ENCODE data around the genes NAA11 and FGF5.

DNA sequence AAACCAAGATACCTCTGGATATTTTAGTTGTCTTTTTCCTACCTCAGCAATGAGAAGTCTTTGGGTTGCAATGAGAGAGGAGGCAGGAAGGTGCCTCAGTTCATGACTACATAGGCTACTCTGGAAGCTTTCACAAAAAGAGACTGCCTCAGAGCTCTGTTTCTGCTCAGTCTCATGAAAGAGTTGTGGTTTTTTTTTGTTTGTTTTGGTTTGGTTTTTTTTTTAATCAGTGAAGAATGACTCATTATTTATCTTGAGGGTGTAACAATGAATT lies 67.6 kb upstream of the CXCL13 start:
CAGE:
- cytosol, long polyA plus RNA, result no peak
- long polyA plus RNA, result no peak
- nucleus, long polyA plus RNA, result no peak

DNA sequence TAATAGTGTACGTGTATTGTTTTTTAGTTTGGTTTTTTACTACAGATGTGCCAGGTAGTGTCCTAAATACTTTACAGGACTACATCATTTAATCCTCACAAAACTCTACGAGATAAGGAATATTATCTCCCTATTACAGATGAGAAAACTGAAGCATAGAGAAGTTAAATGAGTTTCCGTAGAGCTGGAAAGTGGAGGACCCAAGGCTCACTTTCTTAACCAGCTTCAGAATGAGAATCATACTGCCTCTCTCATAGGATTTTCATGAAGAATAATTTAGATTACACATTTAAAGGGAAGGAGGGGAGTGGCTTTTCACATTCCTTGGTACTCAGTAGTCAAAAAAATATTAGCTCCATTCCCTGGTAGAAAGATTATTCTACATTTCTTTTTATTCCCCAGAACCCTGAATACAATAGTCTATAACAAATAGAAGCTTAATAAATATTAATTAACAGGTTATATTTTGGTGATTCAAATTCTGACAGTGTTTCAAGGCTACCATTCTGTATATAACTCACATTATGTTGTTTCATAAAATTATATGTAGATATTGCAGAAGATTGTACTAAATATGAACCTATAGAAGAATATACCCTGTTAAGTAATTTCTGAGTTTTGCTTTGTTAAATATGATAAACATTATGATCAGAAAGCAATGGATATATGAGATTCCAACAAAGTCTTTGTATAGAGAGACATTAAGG lies 10.0 kb downstream of the CNOT6L start:
- RRBS, result no CpG with 5 or more reads among the region's 3 CpGs
CAGE:
- cytosol, long polyA plus RNA, result no peak
- long polyA plus RNA, result no peak
- nucleus, long polyA plus RNA, result no peak

GRCh38 chr4:77819546-77820331 lies 571 bp upstream of the CNOT6L start:
- RRBS, result 1% methylated on average over 53 of the region's 100 CpGs
CAGE:
- cytosol, long polyA plus RNA, result no peak
- long polyA plus RNA, result start-site peak on the minus strand at chr4:77820181-77820312, 27 and 16 reads in 2 replicates
- nucleus, long polyA plus RNA, result start-site peak on the minus strand at chr4:77820159-77820304, 19 and 26 reads in 2 replicates

DNA sequence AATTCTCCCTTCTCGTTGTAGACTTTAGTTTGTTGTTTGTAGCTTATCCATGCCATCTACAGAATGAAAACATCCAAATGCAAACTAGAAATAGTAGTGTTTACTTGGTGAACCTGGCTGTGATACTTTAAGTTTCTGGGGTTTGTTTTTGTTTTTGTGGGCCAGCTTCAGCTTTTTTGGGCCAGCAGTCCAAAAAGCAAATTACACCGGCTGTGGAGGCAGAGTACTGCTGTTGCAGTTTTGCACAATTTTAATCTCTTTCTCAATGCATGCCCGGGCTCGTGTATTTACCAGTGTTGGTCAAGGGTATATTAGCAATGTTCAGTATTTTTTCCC lies 1.6 kb upstream of the CNOT6L start:
- RRBS, result 10% methylated on average over 1 of the region's 4 CpGs
CAGE:
- cytosol, long polyA plus RNA, result no peak
- long polyA plus RNA, result no peak
- nucleus, long polyA plus RNA, result no peak

GRCh38 chr4:77853124-77853574 lies 9.5 kb upstream of the MRPL1 start:
- RRBS, result no CpG with 5 or more reads among the region's 7 CpGs
CAGE:
- cytosol, long polyA plus RNA, result no peak
- long polyA plus RNA, result no peak
- nucleus, long polyA plus RNA, result no peak

GRCh38 chr4:78142464-78143129 lies 85.5 kb downstream of the FRAS1 start:
- RRBS, result no CpG with 5 or more reads among the region's 3 CpGs
CAGE:
- cytosol, long polyA plus RNA, result no peak
- long polyA plus RNA, result no peak
- nucleus, long polyA plus RNA, result no peak

DNA sequence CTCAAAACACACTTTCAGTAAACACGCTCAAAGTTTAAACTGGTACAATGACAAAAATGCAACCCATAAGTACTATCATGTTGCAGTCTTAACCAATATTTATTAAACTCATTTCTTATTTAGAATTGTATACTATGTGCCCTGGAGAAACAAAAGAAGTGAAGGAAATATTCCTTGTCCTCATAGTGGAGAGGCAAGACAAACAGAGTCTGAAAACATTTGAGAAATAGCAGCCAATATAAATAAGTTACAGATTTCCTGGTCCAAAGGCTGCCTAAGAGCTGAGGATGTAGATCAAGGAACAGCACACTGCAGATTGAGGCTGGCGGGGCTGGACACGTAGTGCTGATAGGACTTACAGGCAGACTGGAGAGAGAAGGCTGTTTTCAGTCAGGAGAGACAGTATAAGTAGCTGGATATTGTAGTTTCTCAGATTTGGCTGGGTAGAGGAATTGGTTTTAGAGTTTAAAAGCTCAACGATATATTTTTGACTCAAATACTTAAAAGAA lies 39.0 kb upstream of the ANXA3 start:
- RRBS, result no CpG with 5 or more reads among the region's 4 CpGs
CAGE:
- cytosol, long polyA plus RNA, result no peak
- long polyA plus RNA, result no peak
- nucleus, long polyA plus RNA, result no peak

- RRBS, result no CpG with 5 or more reads among the region's 18 CpGs
CAGE:
- cytosol, long polyA plus RNA, result no peak
- long polyA plus RNA, result no peak
- nucleus, long polyA plus RNA, result no peak
Measured at GRCh38 chr4:78540467-78541244, 10.9 kb upstream of the ANXA3 start.

DNA sequence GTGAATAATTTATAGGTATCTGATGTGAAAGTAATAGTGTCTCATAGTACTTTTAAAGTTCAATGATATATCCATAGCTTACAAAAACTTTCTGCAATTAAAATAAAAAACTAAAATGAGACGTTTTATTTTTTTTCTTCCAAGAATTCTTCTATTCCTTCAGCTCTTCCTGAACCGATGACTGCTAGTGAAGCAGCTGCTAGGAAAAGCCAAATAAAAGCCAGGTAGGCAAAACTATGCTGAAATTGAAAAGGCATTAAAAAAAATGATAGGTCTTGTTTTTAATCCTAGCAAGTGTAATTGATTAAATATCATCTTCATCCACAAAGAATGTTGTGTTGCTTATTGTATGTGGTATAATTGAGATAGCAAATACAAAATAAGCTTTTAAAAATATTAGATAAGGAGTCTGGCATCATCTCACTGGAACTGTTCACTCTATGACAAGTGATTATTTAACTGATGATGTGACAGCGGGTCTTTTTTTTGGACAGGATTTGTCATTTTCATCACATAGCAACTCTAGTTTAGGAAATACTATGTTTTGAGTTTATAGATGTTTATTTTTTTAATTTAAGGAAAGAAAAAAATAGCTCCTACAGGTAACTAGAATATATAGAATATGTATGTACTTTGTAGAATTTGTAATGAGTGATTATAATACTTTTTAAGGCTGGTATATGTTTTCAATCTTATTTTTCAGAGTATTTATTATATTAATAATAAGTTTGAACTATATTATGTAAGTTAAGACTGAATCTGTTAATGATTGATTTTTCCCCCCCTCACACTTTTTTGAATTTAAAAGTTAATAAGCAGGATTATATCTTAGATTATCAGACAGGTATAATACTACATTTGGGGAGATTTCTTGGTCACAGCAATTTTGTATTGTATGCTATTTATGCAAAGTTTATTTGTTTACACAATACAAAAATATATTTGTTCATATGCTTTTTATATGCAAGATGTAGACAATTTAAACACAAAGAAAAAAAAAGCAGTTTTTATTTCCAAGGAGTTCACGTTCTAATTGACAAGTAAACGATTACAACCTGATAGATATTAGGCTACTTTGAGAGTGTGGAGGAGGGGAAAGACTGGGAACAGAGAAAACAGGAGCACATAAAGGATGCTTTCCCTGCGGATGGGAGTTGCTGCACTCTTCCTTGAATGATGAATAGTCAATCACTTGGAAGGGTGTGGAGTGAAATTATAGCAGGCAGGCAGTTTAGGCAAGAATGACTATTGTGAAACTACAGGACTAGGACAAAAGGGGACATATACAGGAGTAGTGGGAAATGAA lies 77.5 kb downstream of the PAQR3 start:
- RRBS, result no CpG with 5 or more reads among the region's 6 CpGs
CAGE:
- cytosol, long polyA plus RNA, result no peak
- long polyA plus RNA, result no peak
- nucleus, long polyA plus RNA, result no peak

DNA sequence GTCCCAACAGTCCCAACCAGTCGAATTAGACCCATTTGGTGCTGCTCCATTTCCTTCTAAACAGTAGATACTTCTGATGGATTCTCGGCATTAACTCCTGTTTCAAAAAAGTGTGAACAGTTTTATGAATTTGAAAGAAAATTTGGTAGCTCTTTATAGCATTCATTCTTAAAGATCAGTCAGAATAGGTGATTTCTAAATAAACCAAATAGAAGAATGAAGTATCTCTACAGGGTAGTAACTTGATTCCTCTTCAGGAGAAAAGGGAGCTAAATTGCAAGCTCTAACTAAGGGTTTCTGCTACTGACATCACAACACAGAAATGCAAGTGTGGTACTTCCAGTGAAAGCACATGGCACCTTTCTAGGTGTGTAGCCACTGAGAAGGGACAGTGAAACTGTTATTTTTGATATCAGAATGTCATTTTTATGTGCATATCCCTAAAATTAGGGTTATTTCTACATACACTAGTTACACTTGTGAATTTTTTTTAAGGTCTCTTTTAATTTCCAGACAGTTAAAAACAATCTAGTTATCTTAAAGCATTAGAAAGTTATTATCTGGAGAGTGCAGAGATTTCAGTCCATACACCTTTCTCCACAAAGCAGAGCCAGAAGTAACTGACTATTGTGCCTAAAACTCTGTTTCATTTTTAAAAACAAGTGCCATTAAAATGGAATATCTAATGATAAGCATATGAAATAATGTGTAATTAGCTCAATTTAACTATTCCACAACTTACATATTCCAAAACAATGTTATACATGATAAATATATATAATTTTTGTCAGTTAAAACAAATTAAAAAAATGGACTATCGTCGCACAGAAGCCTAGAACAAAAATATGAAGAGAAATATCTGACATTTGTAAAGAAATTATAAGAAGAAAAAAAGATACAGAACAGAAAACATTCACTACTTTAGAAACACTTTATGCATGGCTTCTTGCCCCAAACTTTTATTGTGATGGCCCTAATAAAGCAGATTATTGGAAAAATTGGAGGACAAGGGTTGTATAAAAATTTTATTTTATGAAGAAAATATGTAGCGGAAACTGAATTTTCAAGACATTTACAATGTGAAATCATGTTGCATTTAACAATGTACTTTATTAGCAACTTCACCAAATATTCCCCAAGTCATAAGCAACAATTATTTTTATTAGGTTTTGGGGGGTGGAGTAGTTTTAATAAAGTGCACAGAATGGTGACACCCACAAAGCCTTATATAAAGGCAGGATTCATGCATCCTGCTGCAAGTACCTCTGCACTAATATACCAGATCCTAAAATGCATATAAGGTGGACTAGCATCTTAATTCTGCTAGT lies 26.8 kb downstream of the PAQR3 start:
- RRBS, result no CpG with 5 or more reads among the region's 5 CpGs
CAGE:
- cytosol, long polyA plus RNA, result no peak
- long polyA plus RNA, result no peak
- nucleus, long polyA plus RNA, result no peak

- RRBS, result no CpG with 5 or more reads among the region's 3 CpGs
CAGE:
- cytosol, long polyA plus RNA, result no peak
- long polyA plus RNA, result no peak
- nucleus, long polyA plus RNA, result no peak
Measured at GRCh38 chr4:78935543-78935888, 3.7 kb downstream of the PAQR3 start.

DNA sequence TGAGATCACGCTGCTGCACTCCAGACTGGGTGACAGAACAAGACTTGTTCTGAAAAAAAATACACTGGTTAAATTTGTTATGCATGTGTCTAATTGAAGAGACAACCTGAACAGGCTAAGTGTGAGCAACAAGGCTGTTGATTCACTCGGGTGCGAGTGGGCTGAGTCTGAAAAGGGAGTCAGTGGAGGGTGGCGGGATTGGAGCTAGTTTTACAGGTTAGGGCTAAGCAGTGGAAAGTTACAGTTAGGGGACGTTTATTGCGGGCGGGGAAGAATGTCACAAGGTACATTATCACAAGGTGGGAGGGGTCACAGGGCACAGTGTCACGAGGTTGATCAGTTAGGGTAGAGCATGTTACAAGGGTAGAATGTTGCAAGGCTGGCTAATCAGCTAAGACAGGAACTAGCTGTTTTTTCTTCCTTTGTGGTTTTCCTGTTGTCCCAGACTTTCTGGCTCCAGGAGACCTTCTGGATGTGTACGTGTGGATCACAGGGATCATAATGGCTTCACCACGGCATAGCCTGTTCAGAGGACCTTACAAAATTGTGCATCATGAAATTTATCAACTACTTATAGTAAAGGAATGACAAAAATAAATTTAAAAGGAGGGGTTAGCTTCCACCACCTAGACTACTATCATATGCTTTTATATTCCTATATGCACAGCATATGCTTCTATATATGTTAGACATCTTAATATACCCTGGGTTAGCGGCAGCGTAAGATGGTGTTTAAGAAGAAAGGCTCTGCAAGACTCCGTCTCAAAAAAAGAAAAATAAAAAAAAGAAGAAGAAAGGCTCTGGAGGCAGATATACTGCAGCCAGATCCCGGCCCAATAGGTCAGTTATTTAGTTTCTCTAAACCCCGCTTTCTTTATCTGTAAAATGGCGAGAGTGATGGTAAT lies 115.6 kb downstream of the NAA11 start:
- RRBS, result no CpG with 5 or more reads among the region's 16 CpGs
CAGE:
- cytosol, long polyA plus RNA, result no peak
- long polyA plus RNA, result no peak
- nucleus, long polyA plus RNA, result no peak

GRCh38 chr4:79325725-79326505 lies at the start of gene NAA11:
NAA11 (minus strand) TSS chr4:79326061.
- RRBS, result 75% methylated on average over 4 of the region's 26 CpGs
CAGE:
- cytosol, long polyA plus RNA, result no peak
- long polyA plus RNA, result no peak
- nucleus, long polyA plus RNA, result no peak

DNA sequence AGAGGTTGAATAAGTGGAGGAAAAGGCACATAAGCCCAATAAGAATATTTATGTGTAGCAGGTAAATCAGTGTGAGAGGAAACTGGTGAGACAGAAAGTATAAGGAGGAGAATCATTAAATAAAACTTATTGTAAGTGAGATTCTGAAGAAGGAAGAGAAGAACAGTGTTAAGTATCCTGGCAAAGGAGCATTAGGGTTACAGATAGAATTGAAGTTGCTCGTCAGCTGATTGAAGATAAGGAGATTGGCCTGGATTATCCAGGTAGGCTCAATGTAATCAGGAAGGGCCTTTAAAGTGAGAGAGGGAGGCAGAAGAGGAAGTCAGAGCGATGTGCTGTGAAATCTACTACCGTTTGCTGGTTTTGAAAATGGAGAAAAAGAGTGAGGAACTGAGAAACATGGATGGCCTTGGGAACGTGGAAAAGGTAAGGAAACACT lies 245.8 kb downstream of the ANTXR2 start:
- RRBS, result no CpG with 5 or more reads among the region's 4 CpGs
CAGE:
- cytosol, long polyA plus RNA, result no peak
- long polyA plus RNA, result no peak
- nucleus, long polyA plus RNA, result no peak

DNA sequence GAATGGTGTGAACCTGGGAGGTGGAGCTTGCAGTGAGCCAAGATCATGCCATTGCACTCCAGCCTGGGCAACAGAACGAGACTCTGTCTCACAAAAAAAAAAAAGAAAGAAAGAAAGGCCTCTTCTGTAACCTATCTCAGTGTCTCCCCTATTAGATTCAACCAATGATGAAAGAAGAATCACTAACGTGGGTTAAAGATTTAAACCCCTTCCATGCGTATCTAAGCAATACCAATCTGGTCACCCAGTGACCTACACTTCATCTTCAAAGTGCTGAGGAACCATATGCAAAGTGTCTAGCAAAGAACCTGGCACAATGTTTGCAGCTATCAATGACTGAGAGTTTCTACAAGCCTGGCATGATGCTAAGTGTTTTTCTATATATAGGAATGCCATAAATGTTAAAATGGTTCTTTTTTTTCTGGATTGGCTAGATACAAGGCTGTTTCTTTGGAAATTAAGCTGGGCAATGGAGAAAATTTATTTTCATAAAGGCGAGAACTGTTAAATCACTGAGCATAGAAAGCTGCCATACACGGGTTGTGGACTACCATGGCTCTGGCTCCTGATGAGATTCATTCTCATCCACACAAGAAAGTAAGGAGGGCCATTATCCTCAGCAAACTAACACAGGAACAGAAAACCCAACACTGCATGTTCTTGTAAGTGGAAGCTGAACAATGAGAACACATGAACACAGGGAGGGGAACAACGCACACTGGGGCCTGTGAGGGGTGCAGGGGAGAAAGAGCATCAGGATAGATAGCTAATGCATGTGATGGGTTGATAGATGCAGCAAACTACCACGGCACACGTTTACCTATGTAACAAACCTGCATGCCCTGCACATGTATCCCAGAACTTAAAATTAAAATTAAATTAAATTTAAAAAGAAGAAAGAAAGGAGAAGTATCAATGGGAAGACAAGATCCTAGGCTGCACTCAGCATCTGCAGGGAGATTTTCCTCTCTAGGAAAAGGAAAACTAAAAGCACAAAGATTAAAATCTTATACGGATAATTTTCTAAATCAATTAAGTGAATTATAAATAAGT lies 5.6 kb downstream of the ANTXR2 start:
- RRBS, result no CpG with 5 or more reads among the region's 9 CpGs
CAGE:
- cytosol, long polyA plus RNA, result no peak
- long polyA plus RNA, result no peak
- nucleus, long polyA plus RNA, result no peak

DNA sequence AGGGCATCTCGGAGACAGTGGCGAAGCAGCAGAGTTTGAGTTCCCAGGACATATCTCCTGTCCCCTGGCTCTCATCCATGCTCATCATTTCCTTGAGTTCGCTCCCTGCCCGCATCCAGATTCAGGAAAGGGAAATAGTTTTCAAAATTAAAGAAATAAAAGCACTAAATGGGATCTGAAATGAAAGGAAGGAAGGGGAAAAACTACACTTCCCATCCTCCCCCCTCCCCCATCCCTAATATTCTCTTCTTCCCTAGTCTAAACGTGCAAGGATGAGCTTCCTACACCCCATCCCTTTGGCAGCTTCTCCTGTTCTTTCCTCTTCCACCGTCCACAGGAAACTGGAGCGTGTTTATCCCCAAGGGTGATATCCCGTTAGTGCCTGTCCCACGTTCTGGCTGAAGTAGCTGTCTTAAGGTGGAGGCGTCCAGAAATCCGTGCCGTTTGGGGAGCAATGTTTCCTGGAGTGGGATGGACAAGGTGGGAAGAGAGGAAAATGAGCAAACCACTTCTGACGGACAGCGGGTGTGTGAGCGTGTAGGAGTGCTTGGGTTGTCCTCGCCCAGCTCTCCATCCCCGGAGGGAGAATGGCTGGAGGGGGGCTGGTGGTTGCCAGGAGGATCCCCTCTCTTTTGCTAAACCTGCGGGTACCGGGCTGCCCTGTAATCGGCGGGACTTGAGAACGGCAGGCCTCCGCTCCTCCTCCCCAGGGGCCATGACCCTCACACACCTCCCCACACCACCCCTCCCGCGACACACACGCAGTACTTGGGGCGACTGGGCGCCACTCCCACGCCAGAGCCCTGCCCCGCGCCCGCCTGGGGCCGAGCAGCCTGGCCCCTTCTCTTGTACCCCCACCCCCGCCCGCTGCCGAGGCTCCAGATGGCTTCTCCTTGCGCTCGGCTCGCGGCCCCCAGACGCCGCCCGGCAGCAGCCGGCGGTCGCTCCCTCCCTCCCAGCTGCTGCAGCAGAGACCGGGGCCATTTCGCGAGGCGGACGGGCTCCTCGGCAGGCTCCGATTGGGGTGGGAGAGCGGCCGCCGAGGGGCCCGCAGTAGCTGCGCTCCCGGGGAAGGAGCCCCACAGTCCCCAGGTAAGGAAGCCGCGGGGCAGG lies 14.0 kb upstream of the PRDM8 start:
- RRBS, result 49% methylated on average over 16 of the region's 61 CpGs
CAGE:
- cytosol, long polyA plus RNA, result start-site peak on the plus strand centred at position 906 of the sequence, 328 bp wide, 7 and 14 reads in 2 replicates
- long polyA plus RNA, result no peak
- nucleus, long polyA plus RNA, result start-site peak on the plus strand centred at position 806 of the sequence, 129 bp wide, 52 and 25 reads in 2 replicates

DNA sequence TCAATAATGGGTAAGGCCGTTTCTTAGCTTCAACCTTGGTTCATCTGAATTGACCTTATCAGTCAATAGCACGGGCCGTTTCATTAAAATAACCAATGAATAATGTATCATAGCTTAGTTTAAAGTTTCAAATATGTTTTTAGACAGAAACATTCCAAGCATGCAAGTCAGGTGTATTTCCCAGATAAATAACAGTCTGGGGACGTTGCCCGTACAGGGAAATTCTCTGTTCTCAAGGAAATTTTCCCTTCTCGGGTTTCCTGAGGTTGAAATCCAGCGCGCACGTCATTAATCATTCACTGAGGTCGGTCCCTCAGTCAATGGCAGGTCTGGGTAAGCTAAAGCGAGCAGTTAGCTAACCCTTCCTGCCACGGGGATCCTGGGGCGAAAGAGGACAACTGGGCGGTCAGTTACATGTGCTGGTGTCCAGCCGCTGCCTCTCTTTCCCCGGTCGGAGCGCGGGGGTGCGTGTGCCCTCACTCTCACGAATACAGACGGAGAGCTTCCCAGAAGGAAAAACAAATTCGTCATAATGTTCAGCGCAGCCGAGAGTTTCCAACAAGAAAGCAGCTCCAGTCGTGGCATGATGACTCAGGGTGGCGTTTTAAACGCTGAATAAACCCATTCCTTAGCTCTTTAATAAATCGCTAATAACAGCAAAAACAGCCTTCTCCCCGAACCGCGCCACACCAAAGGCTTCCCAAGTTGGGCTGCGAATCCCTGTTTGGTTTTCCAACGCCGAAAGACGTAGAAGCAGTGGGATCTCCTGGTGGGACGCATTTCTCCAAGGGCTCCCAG lies 903 bp upstream of the FGF5 start:
- RRBS, result no CpG with 5 or more reads among the region's 37 CpGs
CAGE:
- cytosol, long polyA plus RNA, result no peak
- long polyA plus RNA, result no peak
- nucleus, long polyA plus RNA, result no peak

GRCh38 chr4:80266160-80267358 lies at the start of gene FGF5:
FGF5 (plus strand) TSS chr4:80266664.
- RRBS, result 6% methylated on average over 35 of the region's 77 CpGs
CAGE:
- cytosol, long polyA plus RNA, result start-site peak on the plus strand at chr4:80266600-80266672, 756 and 897 reads in 2 replicates
- long polyA plus RNA, result start-site peak on the minus strand at chr4:80266434-80266474, 21 and 22 reads in 2 replicates; start-site peak on the plus strand at chr4:80266600-80266672, 675 and 859 reads in 2 replicates; start-site peak on the plus strand at chr4:80266735-80266742, 48 and 50 reads in 2 replicates
- nucleus, long polyA plus RNA, result start-site peak on the plus strand at chr4:80266662-80266668, 232 and 648 reads in 2 replicates

DNA sequence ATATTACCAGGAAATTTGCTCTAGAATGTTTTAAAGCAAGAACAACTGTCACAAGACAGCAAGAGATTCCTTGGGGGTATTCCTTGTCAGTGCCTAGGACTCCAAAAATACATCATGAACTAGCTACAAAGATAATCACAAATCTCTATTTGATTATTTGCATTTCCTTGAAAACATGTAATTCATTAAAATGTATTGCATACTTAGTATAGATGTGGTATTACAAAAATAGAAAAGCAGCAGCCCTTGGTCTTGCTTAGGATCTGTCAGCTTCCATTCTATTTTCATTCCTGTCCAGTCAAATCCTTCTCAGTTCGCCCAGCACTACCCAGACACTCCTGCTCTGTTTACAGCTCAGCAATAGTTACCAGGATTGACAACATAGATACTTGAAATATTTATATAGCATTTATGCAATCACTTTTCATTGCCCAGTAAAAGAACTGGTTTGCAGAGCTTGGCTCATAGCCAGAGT lies 9.2 kb upstream of the BMP3 start:
- RRBS, result no CpG with 5 or more reads among the region's 1 CpG
CAGE:
- cytosol, long polyA plus RNA, result no peak
- long polyA plus RNA, result no peak
- nucleus, long polyA plus RNA, result no peak

DNA sequence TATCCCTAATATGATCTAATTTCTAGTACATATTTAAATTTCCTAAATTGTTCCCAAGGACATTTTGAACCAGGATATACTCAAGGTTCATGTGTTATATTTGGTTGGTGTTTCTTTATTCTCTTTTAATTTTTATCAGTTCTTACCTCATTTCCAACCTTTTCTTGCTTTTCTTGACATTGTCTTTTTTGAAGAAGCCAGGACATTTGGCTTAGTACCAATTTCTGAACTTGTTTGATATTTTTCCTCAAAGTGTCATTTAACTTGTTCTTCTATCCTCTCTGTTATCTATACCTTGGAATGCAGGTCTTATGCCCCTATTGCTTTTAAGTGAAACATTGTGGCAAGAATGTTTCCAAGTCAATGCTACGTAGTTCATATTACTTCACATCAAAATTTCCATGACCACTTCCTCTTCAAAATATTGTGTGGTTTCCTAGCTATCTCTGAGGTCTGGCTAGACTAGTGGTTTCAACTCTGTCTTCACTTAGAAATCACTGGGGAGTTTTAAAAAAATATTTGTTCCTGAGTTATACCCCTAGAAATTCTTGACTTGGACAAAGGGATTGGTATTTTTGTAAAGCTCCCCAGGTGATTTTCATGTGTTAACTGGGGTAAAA lies 20.1 kb upstream of the RASGEF1B start:
- RRBS, result no CpG with 5 or more reads among the region's 1 CpG
CAGE:
- cytosol, long polyA plus RNA, result no peak
- long polyA plus RNA, result no peak
- nucleus, long polyA plus RNA, result no peak

Data from SK-N-SH (cell line).